ENCODE measurements around the genes RNASET2 and UNC93A.

DNA sequence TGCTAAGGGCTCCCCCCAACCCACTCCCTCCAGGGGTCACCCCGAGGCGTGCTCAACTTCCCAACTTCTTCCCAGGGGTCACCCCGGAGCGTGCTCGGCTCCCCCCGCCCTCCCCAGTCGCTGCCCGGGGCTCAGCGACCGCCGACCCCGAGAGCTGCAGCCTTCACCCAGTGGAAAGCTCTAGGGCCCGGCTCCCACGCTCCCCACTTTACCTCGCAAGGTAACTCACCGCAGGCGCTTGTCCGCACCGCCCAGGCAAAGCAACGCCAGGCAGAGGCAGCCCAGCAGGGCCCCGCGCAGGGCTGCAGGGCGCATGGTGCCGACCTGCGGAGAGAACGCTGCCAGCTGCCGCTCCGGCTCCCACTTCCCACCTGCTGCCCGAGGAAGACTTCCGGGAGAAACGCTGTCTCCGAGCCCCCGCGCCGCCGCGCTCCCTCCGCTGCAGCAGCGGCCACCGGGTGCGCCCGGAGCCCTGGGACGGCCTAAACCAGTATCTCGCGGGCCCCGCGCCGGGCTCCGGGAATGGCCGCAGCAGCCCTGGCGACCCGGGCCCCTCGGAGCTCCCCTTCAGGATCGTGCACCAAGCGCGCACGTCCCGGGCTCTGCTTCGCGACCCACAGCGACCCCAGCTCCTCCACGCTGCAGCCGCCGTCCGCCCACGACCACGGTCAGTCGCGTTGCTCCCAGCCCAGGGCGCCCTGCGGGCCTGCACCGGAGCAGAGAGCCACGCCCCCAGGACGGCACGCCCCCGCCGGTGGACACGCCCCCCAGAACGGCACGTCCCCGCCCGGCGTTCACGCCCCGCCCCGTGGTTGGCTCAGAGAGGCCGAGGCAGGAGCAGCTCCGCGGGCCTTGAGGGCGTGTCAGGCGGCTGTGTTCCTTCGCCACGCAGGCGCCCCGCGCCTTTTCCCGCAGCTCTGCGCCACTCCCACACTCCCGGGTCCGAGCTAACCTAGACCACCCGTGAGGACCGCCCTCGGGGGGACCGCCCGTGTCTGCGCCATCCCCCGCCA is at the start of gene RNASET2:
Gene RNASET2, minus strand, starts transcription at position 683 of the 1,013 bp plus-strand sequence.
- PRO-cap = unidirectional peak, minus-strand start at position 340 of the sequence; bidirectional peak, plus-strand start at position 812 of the sequence, minus-strand start at position 674 of the sequence

DNA sequence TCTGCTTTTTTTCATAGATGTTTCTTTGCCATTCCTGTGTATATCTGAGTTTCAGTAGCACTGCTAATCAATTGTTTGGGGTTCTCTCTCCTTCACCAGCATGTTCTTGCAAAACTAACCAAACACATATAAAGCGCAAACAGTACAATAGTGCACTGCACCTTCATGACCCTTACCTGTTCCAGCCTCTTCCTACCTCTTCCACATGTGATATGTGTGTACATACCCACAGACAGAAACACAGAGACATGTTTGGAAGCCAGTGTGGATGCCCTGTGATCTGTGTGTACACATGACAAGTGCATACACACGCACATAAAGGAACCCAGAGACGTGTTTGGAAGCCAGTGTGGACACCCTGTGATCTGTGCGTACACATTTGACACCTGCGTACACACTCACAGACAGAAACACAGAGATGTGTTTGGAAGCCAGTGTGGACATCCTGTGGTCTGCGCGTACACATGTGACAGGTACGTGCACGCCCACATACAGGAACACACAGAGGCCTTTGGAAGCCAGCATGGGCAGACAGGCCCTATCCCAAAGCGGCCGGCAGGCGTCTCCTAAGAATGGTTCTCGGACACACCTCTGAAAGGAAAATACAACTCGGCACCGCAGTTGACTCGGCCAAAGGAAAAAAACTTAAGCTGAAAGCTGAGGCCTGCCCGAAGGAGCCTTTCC is 1.7 kb upstream of the CEP43 start:
- PRO-cap = no peak

GRCh38 chr6:167290936-167291629 is at the start of gene UNC93A:
TSS of gene UNC93A (plus strand) at chr6:167291315.
- PRO-cap = no peak

DNA sequence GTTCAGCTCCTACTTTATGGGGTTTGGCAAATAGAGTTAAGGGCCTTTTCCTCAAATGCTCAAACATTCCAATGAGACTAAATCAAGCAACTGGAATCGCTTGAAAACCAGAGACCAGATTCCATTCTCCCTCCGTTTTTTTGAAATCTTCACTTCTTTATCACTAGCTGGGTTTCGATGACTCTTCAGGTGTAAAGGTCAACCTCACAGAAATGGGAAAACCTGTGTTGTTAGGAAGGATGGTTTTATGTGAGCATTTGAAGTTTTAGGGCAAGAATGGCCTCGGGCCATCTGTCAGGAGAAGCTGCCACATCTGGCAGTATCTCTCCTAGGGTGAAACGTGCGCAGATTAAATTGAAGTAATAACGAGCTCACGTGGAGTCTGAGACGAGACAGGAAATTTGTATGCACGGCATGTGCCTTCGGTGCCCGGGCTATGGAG is 25.0 kb downstream of the TTLL2 start:
- PRO-cap = no peak

- PRO-cap = no peak
Measured at GRCh38 chr6:167492524-167492856, 167.6 kb downstream of the TTLL2 start.

GRCh38 chr6:167546771-167547450 is 222.0 kb downstream of the TTLL2 start:
- PRO-cap = no peak

- PRO-cap = no peak
Measured at GRCh38 chr6:167750885-167751495, 75.7 kb upstream of the AFDN start.

GRCh38 chr6:167762239-167762753 is 64.4 kb upstream of the AFDN start:
- PRO-cap = no peak

DNA sequence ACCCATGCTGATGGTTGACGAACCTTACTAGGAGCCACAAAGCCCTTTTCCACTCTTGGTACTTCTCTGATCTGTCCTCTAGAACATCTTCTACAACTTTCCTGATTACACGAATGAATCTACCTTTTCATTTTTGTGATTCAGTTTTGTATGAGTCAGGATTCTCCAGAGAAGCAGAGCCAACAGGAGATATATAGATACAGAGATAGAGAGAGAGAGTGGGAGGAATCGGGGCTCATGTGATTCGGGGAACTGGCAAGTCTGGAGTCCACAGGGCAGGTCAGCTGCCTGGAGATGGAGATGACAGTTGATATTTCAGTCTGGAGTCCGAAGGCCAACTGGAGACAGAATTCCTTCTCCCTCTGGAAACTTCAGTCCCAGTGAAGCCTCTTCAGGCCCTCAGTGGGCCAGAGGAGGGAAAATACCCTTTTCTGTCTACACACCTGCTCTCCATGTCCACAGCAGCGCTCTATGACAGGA is 44.1 kb upstream of the AFDN start:
- PRO-cap = no peak

GRCh38 chr6:167790816-167792088 is 35.5 kb upstream of the AFDN start:
- PRO-cap = no peak

DNA sequence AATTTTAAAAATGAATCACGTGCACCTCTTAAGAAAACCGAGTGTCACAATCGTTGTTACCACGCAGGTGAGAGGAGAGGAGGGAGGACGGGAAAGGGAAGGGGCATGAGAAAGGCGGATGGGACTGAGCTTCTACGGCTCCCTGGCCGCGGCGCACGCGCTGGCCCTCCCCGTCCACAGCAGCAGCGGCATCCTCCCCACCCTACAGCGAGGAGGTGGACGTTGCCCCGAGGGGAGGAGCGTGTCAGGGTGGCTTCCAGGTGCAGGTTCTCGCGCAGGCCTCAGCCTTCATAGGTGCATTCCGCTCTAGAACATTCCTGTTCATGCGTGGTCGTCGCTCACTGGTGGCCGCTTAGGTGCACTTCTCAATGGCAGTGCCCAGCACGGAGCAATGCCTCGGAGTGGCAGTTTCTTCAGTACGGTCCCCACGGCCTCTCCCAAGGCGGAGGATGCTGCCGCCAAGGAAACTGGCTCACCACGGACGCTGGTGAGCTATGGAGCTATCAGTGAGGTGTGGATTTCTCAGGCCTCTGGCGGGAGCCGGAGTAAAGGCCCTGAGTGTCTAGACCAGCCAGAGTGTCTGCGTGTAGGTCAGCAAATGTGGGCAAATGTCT is 29.6 kb upstream of the AFDN start:
- PRO-cap = bidirectional peak, plus-strand start at position 318 of the sequence, minus-strand start at position 187 of the sequence

- PRO-cap = bidirectional peak, plus-strand start at chr6:167806583, minus-strand start at chr6:167806384
Measured at GRCh38 chr6:167805640-167806694, 20.7 kb upstream of the AFDN start.

- PRO-cap = bidirectional peak, plus-strand start at chr6:167815939, minus-strand start at chr6:167815779
Measured at GRCh38 chr6:167815697-167816243, 10.9 kb upstream of the AFDN start.

GRCh38 chr6:167857953-167859162 is 31.6 kb downstream of the AFDN start:
- PRO-cap = no peak

GRCh38 chr6:167889113-167889453 is 62.4 kb downstream of the AFDN start:
- PRO-cap = no peak

DNA sequence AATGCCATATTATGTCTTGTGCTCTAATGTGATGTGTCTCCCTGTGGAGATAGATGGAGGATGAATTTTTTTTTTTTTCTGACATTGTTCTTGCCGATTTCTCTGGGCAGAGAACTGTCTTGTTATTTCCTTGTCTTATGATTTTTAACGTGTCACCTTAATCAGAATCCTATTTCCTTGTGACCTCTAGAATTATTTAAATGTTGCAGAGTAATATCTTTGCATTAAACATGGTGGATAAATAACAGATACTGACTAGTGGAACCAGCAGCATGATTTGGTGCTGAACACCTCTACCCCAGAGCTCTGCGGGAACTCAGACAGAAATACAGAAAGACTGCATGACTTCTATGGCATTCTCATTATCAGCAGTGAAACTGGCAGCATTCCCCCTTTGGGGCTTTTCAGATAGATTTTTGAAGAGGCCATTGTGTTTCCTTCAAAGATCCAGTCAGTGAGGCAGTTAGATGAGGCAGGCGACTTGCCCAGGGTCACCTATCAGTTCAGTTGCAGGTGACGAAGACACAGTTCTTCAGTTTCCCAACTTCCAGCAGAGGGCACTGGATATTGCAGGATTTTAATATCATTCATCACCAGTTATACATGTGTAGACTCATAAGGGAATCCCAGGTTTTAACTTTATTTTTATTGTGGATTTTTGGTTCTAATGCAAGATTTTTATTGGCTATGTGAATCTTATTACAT is 81.2 kb downstream of the AFDN start:
- PRO-cap = no peak

DNA sequence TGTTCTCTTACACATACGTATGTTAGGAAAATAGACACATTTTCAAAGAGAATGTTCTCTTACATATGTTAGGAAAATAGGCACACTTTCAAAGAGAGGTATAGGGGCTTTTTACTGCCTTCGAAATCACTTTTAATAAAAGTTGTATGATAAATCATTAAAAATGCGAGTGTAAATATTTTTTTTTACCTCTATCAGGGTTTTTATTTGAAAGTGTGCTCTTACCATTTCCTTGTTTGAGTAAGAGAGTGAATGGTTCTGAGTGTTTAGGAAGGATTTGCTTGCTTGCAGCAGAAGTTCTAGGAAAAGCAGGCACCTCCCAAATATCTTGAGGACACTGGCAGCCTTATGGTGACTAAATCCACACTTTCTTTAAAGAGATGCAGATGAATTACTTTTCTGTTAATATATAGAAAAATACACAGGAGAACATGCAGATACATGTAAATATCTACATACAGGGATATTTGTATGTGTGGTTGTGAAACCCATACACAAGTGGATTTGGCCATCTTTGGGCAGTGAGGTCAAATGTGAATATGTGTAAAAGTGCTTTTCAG is 26.1 kb upstream of the KIF25 start:
- PRO-cap = no peak

GRCh38 chr6:168041688-168042212 is 37.3 kb downstream of the FRMD1 start:
- PRO-cap = no peak

DNA sequence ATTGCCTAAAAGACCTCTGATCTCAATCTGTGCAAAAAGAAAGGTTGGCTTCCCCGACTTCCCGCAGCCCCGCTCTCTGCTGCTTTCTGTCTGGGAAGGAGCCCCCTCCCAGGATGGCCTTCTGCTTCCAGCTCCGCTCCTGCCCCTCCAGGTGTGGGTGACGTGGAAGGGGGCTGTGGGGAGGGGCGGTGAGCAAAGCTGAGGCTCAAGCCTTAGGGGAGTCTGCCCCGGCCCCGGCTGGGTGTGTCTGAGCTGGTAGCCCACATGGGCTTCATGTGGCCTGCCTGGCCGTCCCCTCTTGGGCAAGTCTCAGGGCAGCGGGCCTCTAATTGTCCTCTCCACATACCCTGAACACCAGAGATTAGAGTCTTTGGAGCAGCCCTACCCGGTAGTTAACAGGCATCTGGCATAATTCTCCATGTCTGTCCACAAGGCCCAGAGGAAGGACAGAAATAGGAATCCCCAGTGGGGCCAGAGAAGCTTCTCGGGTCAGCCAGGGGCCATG is 24.3 kb downstream of the FRMD1 start:
- PRO-cap = no peak

- PRO-cap = no peak
Measured at GRCh38 chr6:168132544-168133113, 53.6 kb upstream of the FRMD1 start.